Subcutaneous preadipocyte (primary cell): ENCODE data around the genes KREMEN2 and ZNF263.

GRCh38 chr16:2486116-2486556, 11.2 kb downstream of the TBC1D24 start:
- CAGE, long polyA plus RNA, result no peak

DNA sequence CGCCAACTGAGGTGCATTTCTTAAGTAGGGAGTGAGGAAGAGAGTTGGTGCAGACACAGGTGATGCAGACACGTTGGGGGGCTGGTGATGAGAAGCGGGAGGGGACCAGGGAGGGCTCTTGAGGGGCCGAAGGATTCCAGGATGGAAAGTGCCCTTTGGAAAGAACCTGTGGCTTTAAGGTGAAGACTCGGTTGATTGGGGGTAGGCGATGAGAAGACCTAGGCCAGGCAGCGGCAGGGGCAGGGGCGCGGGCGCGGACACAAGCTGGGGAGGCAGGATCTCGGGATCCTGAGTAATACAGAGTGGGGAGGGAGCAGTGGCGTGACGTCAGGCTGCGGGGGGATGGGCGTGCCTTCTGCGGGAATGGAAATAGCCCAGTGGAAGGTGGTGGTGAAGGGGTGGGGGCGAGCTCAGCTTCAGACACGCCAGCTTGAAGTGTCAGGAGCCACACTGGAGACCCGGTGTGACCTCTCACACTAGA, 2.4 kb upstream of the ATP6V0C start:
- CAGE, long polyA plus RNA, result no peak

- CAGE, long polyA plus RNA, result no peak
Measured at GRCh38 chr16:2516317-2517624, 3.0 kb downstream of the ATP6V0C start.

GRCh38 chr16:2531596-2532445, 613 bp upstream of the CEMP1 start:
- CAGE, long polyA plus RNA, result no peak

DNA sequence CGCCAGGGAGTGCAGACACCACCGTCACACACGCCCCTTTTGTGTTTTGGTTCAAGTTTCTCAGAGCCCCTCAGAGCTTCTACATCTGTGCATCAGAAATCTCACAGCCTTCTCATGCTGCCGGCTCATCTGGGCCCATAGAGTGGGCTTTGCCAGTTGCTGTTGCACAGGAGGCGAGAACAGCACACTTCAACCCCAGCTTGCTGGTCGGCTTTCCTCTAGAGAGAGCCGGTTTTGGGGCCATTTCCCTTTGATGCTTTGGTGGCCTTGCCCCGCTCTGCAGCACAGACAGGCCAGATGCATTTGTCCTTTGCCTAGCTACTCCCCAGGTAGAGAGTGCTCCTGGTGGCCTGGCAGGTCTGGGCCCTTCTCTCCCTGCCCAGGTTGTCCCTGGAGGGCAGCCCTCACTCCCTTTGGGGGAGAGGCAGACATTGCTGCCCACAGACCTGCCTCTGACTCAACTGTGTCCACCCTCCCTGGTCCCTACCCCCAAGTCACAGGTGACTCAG, 61.0 kb downstream of the PDPK1 start:
- CAGE, long polyA plus RNA, result no peak

DNA sequence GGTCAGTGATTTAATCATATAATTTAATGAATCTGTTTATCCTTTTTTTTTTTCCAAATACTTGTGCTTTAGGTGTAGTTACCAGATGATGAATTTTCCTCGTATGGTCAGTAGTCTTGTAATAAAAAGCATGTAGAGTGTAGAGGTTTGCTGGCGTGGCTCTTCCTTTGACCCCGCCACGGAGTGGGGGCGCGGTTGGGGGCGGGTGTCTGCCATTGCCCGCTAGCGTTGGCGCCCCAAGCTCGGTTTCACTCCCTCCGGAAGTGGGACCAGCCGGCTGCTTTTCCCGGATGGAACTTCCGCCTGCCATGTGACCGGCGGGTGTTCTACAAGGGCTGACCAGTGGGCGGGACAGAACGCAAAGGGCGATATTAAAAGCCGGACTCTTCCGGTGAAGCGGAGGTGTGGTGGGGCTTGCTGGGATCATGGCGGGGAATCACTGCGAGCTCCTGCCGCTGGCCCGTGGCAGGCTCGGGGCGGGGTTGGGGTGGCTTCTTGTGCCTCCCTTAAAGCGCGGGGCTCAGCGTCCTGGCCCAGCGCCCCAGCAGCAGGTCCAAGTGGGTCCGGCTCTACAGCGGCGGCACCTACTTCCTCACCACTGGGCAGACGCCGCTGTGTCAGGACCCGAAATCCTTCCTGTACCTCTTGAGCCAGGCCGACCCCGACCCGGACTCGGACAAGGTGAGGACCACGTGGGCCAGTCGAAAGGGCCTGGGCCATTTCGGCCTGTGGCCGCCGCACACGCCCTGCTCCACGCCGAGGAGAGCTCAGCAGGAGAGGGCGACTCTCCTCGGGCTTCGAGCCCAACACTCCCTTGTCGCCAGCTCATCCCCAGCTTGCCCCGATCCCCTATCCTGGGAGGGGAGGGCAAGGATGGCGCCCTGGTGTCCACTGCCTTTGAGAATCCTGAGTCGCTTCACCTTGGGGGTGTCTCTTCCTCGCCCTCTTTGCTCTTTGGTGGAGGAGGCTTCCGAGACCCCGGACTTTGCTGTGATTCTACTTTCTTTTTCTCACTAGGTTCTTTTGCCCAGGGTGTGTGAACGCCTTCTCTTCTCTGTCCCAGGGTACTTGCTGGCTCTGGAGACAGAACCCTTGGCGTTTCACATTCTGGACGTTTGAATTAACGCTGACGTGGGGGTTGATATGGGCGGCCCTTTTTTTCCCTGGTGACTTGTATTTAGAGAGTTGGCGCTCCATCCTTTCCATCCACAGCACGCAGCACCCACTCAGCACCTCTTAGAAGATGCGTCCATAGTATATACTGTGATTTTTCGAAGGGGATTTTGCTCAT, 65.7 kb downstream of the PDPK1 start:
- CAGE, long polyA plus RNA, result no peak

GRCh38 chr16:2707251-2708322, 12.4 kb downstream of the PRSS27 start:
- CAGE, long polyA plus RNA, result no peak

DNA sequence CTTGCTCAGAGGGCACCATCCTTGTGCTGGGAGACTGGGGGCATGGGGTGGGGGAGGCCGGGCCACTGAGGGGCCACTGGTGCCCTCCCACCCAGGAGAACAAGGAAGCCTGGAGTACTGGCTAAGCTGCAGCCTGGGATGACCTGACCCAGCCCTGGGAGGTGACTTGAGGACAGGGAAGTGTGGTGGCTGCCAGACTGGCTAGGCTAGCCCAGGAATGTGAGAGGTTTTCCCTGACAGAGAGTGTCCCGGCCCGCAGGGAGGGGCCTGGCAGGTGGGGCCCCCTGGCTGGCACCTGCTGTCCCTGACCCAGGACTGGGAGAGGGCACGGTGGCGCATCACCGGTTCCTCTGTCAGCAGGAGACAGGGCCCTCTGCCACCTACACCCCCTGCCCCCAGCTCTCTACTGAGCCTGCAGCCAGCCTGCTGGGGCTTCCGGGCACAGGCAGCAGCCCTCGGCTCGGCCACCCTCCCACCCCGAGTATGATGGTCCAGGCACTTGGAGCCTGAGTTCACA, 737 bp downstream of the PRSS27 start:
- CAGE, long polyA plus RNA, result no peak

- CAGE, long polyA plus RNA, result no peak
Measured at GRCh38 chr16:2855416-2856093, 2.4 kb downstream of the PRSS22 start.

DNA sequence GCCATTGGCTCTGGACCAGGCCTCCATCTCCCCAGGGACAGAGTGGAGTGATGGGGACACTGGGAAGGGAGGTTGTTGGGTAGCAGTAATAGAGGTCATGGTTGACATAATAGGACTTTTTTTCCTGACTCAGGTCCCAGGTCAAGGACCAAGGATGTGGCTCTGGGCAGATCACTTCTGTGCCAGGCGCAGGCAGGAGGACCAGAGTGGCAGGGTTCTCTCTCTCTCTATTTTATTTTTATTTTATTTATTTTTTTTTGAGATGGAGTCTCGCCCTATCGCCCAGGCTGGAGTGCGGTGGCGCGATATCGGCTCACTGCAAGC, 8.1 kb downstream of the FLYWCH2 start:
- CAGE, long polyA plus RNA, result no peak

DNA sequence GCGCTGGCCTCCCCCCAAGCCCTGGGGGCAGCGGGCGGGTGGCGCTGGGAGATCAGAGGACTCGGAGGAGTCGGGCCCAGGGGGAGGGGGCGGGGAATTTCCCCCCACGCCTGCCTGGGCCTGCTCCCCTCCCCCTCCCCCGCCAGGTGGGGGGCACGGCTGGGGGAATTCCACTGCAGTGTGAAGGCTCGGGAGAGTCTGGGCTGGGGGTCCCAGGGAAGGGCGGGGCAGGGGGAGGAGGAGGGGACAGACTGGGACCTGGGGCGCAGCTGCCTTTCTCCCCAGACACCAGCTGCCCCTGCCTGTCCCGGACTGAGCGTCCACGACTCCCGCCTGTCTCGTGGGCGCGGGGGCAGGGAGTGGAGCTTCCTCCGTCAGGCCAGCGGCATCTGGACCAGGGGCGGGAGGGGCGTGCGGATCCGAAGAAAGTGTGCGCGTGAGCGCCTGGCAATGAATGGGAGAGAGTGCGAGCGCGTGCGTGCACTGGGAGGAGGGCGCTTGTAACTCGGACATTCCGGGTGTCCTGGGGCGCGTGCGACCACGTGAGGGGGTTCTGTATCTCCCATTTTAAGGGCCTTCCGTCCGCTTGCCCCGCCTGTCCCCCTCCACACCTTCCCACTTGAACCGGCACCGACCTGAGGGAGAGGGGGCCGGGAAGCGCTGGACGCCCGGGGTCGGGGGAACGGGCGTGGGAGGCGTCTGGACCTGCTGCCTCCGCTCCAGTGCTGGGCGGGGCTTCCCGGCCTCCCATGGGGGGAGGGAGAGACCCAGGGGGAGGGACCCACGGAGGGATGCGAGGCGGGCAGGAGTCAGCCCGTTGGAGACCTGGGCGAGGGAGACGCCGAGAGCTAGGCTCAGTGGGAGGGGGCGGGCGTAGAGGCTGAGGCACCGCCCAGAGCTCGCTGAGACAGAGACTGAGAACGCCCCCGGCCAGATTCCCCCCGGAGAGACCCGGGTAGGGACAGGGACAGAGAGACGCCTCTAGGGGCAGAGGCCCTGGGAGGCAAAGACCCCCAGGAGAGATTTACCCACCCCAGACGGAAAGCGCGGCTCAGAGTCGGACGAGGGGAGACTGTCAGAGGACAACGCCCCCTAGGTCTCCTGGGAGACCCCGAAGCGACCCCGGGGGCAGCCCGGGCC, at the start of gene KREMEN2:
Gene KREMEN2 (plus strand): TSS at position 933 of the 1,140 bp plus-strand sequence.
- CAGE, long polyA plus RNA, result no peak

GRCh38 chr16:2967345-2967818, 1.8 kb upstream of the PAQR4 start:
- CAGE, long polyA plus RNA, result no peak

DNA sequence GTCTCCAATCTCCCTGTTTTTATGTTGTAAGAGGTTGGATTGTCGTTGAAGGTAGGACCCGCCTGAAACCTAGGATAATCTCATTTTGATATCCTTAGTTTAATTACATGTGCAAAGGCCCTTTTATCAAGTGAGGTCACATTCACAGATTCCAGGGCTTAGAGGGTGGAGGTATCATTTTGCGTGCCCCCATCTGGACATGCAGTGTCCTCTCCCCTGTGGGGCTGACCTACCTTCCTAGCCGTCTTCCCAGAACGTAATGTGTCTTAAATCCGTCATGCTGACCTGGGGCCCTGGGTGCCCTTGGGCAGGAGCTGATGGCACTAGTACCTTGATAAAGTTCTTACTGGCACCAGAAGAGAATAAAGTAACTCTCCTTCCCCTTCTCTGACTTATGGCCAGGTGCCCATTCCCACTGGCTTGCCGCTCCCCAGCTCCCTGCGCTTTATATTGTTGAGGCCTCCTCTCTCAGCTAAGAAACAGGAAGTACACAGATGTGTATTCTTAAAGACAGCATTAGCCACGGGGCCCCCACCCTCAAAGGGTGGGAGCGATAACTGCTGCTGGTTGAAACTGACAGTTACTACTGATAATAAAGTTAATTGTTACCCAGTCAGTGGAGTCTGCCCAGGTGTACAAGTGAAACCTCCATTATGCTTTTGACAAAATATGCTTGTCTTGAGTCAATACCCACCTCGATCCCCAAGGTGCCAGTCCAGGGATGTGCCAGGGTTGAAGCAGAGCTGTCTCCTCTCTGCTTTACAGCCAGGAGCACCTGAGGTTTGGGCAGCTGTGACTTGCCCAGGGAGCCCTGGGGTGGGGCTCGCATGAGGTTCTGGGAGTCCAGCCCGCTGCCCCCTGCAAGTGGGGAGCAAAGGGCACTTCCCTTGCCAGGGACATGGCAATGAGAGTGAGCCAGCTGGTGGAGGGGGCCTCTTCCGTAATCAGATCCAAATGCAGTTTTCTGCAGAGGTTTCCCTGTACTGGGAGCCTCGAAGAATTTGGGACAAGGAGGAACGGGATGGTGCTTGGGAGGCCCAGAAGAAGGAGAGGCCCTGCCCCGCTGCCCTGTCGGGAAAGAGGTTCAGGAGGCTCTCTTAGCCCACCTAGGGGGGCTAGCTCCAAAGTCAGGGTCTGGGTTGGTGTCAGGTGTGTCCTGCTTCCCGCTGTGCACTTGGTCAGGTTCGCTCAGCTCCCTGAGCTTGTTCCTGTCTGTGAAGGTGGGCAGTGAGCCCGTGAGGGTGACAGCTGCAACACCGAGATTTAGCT, 5.5 kb upstream of the CLDN9 start:
- CAGE, long polyA plus RNA, result no peak

DNA sequence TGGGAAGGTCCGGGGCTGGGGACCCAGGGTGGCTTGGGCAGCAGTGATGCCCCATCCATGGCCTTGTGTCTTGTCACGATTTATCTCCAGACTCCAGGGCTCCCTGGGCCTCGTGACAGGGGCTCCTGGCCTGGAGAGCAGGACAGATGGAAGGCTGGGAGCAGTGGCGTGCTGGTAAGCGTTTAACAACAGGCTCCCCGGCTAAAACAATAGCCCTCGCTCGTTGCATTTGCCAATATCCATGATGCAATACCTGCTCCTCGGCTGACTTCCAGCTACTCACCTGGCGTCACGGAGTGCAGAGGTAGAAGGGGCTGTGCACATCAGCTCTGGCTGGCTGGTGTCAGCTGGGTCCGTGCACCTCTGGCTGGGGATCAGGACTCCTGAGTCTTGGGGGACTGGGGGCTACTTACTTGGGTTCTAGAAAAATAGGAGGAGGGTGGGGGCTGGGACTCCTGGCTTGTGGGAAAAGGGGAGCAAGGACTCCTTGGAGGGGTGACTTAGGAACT, 1.5 kb upstream of the BICDL2 start:
- CAGE, long polyA plus RNA, result no peak

DNA sequence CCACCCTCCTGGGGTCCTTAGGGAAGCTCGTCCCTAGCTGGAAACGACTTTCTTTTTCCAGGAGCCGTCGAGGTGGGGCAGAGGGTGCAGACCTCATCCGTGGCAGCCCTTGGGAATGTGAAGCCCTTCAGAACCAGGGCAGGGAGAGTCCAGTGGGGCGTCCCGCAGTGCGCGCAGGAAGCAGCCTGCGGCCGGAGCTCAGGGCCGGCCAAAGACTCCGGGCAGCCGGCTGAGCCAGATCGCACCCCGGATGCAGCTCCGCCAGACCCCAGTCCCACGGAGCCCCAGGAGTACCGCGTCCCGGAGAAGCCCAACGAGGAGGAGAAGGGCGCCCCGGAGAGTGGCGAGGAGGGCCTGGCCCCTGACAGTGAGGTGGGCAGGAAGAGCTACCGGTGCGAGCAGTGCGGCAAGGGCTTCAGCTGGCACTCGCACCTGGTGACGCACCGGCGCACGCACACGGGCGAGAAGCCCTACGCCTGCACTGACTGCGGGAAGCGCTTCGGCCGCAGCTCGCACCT, 6.9 kb downstream of the ZNF205 start:
- CAGE, long polyA plus RNA, result no peak

- CAGE, long polyA plus RNA, result no peak
Measured at GRCh38 chr16:3123486-3123888, 11.1 kb downstream of the ZNF205 start.

DNA sequence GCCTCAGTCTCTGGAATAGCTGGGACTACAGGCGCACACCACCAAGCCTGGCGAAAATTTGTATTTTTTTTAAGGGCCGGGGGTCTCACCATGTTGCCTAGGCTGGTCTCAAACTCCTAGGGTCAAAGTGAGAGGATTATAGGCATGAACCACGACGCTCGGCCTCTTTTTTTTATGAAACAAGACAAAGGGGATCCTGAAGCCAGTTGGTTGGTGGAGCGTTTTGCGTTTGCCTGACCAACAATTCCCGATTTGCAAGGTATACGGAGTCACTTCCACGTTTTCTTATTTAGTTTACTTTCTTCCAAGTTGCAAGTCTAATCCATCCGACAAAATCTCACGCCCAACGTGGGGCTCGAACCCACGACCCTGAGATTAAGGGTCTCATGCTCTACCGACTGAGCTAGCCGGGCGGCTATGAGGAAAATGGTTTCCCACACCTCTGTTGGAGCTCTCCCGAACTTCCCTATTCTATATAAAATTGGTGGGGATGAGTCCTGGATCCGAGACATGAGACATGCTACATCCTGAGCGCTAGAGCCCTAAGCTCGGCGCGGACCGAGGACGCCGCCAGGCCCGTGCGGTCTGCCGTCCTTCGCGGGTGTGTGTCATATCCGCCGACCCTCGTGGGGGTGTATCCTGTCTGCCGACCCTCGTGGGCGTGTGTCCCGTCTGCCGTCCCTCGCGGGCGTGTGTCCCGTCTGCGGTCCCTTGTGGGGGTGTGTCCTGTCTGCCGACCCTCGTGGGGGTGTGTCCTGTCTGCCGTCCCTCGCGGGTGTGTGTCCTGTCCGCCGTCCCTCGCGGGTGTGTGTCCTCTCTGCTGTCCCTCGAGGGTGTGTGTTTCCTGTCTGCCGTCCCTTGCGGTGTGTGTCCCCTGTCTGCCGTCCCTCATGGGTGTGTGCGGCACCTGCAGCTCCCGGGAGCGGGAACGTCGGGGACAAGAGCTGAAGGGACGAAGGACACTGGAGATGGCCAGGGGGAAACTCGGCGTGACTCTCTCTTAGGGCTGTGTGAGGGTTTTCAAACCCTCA, 22.6 kb downstream of the ZNF213 start:
- CAGE, long polyA plus RNA, result no peak

DNA sequence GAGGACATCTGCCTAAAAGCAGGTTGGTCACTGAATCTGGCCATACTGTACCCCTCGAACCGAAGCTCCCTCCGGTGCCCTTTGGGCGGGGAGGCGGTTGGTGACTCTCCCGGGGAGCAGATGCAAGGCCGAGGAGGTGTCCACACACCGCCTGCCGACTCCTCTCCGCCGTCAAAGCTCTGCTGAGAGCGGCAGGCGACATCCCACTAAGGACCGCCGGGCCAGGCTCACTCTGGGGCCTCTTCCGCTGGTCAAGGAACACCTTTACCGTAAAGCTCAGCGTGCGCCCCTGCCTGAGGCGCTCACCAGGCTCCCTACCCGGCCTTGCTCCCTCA, 406 bp downstream of the ZNF200 start:
- CAGE, long polyA plus RNA, result no peak

DNA sequence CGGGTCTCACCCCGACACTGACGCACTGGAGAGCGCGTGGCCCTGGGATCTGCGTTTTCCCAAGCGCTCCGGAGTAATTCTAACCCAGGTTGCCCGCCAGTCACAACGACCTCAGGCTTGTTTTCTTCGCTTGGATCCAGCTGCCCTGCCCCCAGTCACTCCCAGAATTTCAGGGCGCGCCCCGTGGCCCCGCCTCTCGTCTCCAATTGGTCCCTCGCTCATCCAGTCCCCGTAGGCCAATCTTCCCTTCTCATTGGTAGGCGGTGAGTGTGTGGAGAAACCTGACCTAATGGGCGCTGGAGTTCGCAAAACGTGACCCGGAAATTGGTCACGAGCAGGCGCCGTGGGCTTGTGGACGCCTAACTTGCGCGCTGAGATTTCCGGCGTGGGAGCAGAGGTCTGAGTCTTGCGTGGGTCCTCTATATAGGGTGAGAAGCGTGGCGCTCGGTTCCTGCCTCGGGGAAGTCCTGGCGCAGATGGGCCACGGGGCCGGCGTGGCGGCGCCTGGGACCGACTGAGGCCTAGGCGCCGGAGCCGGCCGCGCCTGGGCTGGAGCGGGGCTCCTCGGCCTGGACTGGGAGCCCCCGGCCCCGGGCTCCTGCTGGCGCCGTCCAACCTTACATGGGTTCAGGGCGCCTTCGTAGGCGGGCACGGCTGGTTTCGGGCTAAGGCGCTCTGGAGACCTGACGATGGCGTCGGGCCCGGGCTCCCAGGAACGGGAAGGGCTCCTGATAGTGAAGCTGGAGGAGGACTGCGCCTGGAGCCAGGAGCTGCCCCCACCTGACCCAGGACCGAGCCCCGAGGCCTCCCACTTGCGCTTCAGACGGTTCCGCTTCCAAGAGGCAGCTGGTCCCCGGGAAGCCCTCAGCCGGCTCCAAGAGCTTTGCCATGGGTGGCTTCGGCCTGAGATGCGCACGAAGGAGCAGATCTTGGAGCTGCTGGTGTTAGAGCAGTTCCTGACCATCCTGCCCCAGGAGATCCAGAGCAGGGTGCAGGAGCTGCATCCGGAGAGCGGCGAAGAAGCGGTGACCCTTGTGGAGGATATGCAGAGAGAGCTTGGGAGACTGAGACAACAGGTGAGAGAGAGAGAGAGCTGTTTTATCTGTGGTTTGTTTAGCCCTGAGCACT, at the start of gene ZNF263:
Gene ZNF263 (plus strand): TSS at position 362 of the 1,128 bp plus-strand sequence.
- CAGE, long polyA plus RNA, result no peak

DNA sequence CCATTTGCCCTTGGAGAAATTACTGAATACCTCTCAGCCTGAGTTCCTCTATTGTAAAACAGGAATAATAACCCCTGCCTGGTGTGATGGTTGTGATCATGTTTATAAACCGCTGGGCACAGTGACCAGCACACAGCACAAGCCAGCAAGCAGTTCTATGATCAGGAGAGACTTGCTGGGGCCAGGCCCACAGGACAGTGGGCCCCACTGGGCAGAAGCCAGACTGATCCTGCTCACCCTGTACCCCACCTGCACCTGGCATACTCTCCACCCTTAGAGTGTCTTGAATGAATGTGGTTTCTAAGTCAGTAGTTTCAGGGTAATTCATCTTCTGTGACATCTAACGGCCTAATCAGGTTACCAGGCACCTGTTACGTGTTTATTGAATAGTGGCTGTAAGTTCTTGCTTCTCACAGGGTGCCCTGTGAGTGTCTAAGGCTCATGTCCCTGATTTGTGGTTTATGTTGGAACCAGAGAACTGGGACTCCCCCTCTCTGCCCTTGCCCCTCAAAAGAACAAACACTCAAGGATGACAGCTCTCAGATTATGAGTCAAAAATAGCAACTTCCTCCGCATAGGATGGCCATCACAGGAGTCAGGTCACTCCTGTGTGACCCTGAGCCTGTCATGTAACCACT, 7.1 kb upstream of the OR2C1 start:
- CAGE, long polyA plus RNA, result no peak